Pulmonary lymph node (tissue), 1 donor: ENCODE results near the gene IARS2.

DNA sequence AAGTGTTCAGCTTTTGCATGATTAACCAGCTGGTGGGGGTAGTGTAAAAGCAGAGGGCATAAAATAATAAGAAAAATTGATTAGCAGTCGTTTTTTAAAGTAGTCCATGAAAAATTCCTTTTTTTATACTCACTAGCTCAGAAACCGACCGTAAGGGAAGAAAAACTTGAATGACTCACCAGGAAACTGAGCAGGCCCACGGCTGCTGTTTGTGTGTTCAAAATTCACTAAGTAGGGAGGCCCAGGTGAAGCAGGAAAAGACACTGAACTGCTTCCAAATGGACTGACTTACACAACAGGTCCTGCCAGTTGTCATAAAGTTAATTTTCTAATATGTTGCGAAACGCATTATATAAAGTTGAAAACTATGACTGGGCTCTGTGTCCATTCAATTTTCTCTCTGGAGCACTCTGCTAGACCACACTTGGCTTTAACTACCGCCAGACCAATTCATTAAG lies 306.0 kb upstream of the ESRRG start:
- PRO-cap, result no peak

DNA sequence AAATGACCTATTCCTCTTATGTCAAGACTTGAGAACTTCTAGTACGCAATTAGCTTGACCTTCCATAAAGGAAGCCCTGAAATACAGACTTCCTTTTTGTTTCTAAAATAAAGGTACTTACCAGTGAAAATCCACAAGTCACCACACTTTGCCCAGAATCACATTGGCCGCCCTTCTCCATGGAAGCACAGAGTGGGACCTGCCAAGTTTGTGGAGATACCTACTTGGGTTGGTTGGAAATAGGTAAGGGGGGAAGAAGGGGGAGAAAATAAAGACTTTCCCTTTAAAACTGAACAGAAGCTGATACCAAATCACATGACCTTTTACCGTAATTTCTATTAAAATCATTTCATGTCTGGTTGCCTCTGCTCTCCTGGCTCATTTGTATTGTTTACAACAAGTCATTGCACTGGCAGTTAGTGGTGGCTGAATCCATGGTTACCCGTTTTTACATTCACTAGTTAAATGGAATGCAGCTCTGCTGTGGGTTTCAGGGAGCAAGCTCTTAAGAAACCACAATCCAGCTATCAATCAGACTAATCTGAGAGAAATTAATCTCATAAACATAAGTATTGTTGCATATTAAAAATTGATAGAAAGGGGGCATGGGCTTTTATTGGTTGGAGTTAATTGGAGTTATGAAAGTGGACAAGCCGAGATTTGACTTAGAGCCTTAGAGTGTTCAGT lies 353.6 kb upstream of the ESRRG start:
- PRO-cap, result no peak

DNA sequence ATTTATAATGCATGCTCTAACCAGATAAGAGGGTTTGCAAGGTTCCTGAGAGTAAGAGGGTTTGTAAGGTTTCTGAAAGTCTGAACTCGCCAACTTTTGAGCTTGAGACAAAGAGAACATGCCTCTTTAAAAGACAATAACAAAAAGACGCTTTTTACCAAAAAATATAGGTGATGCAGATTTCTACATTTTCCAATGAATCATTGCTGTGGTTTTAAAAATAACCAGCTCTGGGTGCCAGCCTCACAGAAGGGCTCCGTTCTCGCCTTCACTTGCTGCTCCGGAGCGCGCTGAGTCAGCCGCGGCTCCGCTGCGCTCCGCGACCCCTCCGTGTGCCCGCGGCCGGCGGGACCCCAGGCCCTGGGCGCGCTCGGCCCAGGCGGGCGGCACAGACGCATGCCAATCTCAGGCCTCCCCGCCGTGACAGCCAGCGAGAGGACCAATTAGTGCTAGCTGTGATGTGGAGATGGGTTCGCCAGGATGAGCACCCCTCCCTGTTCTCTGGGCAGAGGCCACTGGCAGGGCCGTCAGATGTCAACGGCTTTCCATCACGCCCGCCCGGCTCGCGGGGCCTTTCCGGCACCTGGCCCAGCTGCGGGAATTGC lies 293.7 kb downstream of the SPATA17 start:
- PRO-cap, result no peak

DNA sequence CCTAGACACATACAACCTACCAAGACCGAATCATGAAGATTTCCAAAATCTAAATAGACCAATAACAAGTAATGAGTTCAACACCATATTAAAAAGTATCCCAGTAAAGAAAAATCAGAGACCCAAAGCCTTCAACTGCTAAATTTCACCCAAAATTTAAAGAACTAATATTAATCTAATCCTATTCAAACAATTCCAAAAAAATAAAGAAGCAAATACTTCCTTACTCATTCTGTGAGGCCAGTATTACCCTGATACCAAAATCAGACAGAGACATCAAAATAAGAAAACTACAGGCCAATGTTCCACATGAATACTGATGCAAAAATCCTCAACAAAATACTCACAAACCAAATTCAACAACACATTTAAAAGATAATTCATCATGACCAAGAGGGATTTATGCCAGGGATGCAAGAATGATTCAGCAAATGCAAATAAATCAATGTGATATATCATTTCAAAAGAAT lies 81.7 kb upstream of the LYPLAL1 start:
- PRO-cap, result no peak

DNA sequence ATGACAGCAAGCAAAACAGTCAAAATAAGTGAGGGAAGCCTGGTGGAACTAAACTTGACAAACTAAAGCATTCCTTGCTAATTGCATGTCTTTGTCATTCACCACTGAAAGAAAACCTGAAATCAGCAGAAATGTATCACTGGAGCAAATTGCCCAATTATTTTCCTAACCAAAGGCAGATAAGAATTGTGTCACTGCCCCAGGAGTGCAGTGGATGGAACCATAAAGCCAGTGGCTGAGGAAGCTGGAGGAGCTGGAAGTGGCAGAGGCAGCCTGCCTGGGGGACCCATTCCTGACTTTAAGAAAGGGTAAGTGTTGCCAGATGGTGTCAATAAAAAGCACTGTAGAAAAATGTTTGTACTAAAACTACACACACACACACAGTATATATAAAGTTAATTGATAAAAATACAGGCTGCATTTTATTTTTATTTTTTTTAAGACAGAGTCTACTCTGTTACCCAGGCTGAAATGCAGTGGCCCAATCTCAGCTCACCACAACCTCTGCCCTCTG lies 2.8 kb upstream of the SLC30A10 start:
- PRO-cap, result no peak

GRCh38 chr1:220017081-220017450 lies 29.2 kb downstream of the EPRS1 start:
- PRO-cap, result no peak

GRCh38 chr1:220093900-220094970 lies at the start of gene IARS2:
TSS of gene IARS2 (plus strand) at chr1:220094132.
- PRO-cap, result bidirectional peak, plus-strand start at chr1:220094170, minus-strand start at chr1:220093979; unidirectional peak, minus-strand start at chr1:220094526

DNA sequence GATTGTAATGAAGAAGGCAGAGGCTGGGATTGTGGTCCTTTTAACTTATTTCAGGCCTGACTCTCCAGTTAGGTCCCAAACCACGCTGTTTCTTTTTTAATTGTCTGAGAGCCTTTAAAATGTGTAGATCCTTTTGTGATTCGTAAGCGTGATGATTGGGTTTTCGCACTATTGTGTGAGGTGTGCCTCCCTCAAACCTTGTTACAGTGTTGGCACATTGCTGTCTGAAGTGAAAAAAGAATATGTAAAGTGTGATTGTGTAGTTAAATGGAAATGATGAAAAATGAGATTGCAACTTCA lies 43.1 kb downstream of the IARS2 start:
- PRO-cap, result no peak

DNA sequence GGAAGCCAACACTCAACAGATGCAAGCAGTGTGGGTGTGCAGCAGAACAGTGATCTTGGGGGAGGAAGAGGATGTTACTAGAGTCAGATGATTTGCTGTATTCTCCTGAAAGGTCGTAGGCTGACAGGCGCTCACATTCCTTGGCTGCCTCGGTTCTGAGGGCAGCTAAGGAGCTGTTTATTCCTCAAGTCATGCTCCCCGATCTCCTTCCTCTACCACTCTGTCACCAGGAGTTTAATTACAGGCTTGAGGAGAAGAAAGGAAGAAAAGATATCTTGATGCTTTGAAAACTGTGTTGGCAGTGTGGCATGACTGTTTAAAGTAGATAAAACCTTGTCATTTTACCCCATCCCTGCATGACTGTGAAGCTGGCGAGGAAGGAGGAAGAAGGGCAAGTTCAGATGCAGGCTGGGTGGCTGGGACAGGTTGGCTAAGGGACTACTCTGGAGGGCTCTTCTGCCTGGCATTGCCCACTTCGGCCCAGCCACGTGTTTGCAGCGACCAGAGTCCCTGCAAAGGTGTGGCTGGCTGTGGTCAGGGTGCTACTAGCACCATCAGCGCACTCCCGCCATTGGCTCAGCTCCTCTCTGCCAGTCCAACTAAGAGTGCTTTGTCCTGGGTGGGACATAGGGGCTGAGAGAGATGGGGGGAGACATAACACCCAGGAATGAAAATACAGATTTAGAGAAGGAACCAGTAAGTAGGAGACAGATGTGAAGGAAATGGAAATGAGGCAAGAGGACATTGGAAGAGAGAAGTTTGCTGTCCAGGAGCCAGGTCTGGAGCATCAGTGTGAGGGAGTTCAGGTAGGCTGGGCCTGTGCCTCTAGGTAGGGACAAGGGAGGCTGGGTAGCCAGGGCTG lies 7.1 kb downstream of the C1orf115 start:
- PRO-cap, result no peak

GRCh38 chr1:220750690-220750937 lies 2.5 kb downstream of the MTARC2 start:
- PRO-cap, result no peak

DNA sequence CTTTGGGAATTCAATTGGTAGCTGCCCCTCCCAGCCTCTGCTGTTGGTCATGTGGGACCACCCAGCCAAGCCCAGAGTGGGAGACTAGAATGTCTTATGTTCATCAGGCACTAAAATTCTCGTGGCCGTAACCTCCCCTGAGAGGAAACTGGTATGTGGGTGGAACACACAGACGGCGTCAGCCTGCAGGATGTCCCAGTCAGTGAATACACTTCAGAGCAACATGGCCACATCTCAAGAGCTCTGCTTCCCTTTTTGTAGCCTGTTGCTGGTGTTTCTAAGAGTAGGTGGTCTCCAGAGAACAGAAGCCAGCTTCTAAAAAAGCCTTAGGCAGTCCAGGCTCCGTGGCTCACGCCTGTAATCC lies 16.0 kb upstream of the MTARC1 start:
- PRO-cap, result bidirectional peak, plus-strand start at position 140 of the sequence, minus-strand start at position 112 of the sequence

DNA sequence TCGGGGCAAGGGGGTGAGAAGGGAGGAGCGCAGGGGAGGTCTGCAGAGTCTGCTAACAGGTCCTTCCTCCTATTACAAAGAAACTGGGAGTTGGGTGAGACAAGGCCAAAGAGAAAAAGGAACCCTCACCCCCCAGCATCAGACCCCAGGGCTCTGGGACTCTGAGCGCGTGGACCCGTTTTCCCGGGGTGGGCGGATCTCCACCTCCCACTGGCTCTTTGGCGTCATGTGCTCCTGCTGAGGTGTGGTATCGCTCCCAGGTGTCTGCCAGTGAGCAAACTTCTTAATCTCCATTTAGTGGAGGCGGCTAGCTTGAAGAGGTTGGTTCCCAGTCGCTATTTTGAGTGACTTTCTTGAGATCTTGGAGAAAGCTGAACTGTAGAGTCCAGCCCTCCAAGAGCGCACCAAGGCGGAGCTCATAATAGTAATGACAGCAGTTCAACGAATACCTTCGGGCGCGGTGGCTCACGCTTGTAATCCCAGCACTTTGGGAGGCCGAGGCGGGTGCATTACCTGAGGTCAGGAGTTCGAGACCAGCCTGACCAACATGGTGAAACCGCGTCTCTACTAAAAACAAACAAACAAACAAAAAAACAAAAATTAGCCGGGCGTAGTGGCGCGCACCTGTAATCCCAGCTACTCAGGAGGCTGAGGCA lies 674 bp downstream of the MTARC1 start:
- PRO-cap, result no peak

- PRO-cap, result no peak
Measured at GRCh38 chr1:220788737-220789357, 2.1 kb downstream of the MTARC1 start.

GRCh38 chr1:220874054-220874406 lies 5.2 kb upstream of the HLX start:
- PRO-cap, result no peak

DNA sequence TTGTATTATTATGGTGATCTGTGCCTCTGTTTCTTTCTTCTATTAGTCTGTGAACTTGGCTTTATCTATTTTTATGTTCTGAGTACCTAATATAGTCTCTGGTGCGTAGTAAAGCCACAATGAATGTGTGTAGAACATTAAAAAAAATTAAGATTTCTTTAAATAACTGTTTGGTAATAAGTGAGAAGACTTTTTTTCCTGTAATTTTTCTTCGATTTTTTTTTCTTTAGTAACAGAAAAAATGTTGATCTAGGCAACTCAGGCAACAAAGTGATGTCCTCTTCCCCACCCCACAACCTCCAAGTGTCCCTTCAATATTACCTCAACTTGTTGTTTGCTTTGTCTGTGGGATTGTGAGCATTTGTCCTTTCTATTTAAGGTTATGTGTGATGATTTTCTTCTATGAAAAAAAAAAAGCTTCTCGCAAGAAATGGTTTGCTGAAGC lies 218.1 kb downstream of the HLX start:
- PRO-cap, result no peak

GRCh38 chr1:221713113-221713482 lies 28.8 kb downstream of the DUSP10 start:
- PRO-cap, result unidirectional peak, minus-strand start at chr1:221713247

DNA sequence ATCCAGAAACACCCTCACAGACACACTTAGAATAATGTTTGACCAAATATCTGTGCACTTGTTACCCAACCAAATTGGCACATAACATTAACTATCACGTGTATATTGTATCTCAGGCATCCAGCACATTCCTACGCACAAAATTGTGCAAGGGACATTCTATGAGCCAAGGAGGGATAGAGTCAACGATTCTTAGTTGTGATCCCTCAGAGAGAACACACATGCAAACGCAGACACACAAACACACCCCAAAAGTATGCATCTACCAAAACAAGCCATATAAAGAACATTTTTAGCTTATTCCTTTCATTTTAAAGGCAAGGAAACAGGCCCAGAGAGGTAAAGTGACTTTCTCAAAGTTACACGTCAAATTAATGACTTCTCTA lies 195.7 kb upstream of the DUSP10 start:
- PRO-cap, result no peak

DNA sequence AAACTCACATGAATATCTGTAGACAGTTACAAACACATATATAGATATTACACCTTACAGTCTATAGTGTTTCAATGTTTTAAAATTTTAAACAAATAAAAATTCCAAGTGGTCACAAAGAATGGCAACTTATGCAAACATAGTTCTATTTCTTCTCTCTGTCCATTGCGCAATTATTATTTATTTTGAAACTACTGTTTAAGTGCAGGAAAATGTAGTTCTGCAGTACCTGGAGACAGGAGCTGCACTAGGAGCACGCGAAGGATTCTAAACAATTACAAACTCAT lies 311.9 kb upstream of the DUSP10 start:
- PRO-cap, result no peak

- PRO-cap, result no peak
Measured at GRCh38 chr1:222521238-222521640, 26.7 kb downstream of the HHIPL2 start.

GRCh38 chr1:222817542-222818210 lies 2.8 kb downstream of the DISP1 start:
- PRO-cap, result no peak